ENCODE measurements around a stretch of chr17.

DNA sequence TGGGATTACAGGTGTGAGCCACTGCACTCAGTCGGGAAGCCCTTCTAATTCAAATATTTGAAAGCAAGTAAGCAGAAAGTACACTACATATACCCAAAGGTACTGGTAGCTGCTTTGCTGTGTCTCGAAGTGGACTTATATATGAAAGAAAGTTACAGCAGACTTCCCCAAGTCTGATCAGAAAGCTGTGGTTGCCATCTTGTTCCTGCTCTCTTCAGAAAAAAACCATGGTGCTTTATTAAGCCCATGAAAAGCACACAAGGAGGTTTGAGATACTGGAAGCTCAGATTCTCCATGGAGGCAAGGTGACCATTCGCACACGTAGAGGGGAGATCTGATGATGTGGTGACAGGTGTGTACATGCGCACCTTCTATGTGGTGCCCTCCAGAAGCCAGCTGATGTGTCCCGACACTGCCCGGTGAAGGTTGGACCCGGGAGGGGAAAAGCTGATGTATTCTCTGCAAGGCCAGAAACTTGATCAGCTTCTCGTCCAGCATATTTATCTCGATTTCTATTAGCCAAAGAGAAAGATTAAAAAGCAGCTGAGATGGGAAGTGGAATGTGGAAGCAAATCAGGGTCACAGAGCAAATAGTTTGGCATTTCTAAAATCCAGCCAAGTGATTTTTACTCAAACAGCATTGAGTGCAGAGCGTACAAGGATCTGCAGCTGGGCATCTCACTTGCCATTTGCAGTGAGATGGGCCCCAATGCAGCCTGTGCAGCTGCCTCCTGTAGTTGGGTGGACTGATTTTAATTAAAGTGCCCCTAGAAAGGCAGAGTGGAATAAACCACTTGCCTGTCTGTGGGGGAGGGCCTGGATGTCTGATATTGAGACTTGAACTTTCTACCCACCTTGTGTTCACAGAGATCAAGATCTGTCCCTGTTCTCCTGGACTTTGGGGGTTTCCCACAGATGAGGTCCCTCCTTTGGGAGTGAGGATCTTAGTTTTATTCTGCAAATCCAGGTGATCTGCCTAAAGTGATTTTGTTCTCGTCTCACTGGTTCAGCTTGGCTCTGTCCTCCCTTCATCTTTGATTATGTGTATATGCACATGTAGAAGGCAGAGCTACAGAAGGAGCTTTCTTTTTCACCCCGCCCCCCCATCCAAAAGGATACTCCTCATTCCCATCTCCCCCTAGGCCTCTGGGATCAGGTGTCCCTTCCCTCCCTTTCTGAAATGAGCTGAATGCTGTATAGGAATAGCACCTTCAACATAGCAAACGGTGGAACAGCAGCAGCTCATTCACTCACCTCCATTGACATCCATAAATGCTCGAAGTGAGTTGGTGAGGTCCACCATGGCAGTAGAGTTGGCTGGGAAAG lies 7.4 kb upstream of the DHRS13 start:
- PRO-cap, 2 experiments: no peak in any of the 2 experiments

DNA sequence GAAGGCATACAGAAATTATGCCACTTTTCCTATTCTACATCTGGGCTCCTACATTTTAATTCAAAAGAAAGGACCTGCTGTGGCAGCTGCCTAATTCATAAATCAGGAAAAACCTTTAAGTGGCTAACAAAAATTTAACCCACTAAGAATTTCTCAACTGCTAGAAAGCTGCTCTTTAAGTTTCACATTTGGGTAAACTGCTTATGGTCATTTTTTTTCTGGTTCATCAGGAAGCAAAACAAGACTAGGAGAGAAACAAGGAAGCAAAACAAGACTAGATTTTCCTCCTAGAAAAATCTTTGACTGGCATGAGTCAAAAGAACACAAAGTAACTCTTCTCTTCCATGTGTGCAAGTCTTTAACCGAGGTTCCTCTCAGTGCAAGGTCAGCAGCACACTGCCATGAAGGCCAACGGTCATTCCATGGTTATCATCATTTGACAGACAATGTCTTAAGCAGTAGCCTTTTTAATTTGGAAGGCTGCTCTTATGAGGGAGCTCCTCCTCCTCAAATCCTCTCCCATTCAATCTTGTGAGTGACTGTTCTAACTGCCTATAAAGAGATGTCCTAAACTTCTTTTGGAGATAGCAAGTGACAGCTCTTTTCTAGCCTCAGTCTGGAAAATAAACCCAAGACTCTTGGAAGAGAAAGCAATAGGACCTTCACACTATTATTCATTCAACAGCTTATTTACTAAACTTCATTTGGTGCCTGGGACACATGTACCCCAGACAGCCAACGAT lies 15.4 kb upstream of the DHRS13 start:
- PRO-cap, 2 experiments: no peak in any of the 2 experiments

GRCh38 chr17:29092226-29092678 lies 49.3 kb downstream of the PIPOX start:
- PRO-cap, 2 experiments: no peak in any of the 2 experiments

DNA sequence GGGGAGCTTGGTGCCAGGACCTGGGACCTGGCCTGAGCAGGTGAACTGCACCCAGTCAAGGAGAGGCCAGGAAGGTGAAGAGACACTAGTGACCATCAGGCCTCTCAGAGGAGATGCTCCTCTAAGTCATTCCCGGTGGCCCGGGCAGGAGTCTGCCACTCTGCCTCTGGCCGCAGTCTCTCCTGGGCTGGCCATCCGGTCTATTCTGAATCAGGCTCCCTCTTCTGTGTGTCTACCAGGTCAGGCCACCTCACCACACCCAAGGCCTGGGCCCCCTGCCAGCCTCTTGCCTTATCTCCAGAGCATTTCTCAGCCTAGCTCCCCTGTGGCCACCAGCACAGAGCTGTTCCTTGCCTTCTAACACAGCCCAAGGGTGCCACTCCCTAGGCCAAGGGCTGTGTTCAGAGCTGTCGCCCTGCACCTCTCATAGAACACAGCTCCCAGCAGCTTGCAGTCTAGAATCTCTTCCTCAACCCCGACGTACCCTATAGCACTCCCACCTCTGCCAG lies 55.3 kb downstream of the MYO18A start:
- PRO-cap, 2 experiments: no peak in any of the 2 experiments

GRCh38 chr17:29132963-29133927 lies 47.0 kb downstream of the MYO18A start:
- PRO-cap, 2 experiments: no peak in any of the 2 experiments

- PRO-cap, 2 experiments: no peak in any of the 2 experiments
Measured at GRCh38 chr17:29140632-29141895, 39.1 kb downstream of the MYO18A start.

DNA sequence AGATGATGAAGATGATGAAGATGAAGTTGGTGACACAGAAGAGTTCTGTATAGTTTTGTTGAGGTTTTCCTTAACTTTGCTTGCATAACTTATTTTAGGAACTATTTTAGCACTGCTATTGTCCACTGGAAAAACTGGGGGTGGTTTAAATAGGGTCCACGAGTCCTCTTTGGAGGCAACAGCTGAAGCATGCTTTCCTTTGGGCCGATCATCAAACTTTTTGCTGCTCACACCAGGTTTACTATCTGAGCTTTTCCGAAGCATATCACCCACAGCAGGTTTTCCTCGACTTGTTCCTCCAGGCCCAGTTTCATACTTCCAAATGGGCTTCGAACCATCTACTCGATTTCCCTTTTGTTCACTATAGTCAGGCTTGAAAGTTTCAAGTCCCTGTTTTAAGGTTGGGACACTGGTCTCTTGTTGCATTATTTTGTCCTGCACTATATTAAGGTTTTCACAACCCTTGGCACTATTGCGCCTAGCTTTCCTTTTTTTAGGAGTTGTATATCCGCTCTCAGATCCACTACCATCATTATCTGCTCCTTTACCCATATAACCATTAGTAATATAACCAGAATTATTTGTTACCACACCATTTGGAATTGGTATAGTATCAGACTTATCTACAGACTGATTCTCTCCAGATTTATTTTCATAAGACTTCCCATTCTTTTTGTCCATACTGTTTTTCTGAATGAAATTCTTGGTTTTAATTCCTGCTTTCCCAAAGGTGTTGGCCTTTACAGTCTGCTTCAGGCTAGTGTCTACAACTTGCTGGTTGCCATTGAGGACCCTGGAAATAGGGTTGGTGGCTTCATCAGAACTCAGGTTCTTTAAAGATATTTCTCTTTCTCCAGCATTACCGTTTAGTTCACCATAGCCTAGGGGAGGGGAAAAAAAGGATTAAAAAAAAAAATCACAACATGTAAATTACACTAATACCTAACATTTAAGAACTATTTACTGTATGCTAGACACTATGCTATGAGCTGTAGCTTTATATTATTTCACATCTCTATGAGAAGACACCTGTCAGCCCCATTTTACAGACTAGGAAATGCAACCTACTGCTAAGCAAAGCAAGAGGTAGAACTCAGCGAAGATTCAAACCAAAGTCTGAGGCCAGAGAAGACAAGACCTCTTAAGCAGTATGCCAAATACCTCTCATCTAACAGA lies 6.7 kb downstream of the NUFIP2 start:
- PRO-cap, 2 experiments: no peak in any of the 2 experiments

GRCh38 chr17:29379265-29379855 lies 10.8 kb upstream of the TAOK1 start:
- PRO-cap, 2 experiments: no peak in any of the 2 experiments

DNA sequence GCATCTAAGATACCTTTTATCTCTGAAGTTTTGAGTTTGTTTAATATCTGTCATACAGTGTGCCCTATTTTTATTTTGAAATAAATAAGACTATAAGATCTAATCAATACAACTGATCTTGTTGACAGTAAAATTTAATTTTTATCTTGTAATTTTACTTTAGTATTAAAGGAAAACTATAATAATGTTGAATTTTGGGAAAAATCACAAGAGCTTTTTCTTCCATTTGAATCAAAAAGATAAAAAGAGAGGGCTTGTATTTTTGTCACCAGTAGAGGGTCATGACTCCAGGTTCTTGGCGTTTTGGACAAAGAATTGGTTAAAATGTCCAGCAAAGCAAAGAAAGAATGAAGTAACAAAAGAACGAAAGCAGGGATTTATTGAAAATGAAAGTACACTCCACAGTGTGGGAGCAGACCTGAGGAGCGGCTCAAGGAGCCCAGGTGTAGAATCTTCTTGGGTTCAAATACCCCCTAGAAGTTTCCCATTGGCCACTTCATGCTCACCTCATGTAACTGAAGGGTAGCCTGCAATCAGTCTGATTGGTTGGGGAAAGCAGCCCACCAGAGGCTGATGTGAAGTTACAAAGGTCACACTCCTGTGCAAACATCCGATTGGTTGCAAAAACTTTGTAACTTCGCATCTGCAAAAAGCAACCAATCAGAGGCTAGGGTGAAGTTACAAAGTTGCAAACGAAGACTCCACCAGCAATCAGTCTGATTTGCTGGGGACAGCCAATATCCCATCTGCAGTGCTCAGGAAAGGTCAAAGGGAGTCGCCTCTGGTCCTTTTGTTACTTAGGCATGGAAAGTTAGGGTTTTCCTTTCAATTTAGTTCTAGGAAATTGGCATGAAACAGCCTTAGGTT lies 39.9 kb downstream of the TAOK1 start:
- PRO-cap, 2 experiments: no peak in any of the 2 experiments

- PRO-cap, 2 experiments: no peak in any of the 2 experiments
Measured at GRCh38 chr17:29434034-29434657, 44.0 kb downstream of the TAOK1 start.

GRCh38 chr17:29569315-29569608 lies 761 bp downstream of the TP53I13 start:
- PRO-cap, 2 experiments: no peak in any of the 2 experiments

DNA sequence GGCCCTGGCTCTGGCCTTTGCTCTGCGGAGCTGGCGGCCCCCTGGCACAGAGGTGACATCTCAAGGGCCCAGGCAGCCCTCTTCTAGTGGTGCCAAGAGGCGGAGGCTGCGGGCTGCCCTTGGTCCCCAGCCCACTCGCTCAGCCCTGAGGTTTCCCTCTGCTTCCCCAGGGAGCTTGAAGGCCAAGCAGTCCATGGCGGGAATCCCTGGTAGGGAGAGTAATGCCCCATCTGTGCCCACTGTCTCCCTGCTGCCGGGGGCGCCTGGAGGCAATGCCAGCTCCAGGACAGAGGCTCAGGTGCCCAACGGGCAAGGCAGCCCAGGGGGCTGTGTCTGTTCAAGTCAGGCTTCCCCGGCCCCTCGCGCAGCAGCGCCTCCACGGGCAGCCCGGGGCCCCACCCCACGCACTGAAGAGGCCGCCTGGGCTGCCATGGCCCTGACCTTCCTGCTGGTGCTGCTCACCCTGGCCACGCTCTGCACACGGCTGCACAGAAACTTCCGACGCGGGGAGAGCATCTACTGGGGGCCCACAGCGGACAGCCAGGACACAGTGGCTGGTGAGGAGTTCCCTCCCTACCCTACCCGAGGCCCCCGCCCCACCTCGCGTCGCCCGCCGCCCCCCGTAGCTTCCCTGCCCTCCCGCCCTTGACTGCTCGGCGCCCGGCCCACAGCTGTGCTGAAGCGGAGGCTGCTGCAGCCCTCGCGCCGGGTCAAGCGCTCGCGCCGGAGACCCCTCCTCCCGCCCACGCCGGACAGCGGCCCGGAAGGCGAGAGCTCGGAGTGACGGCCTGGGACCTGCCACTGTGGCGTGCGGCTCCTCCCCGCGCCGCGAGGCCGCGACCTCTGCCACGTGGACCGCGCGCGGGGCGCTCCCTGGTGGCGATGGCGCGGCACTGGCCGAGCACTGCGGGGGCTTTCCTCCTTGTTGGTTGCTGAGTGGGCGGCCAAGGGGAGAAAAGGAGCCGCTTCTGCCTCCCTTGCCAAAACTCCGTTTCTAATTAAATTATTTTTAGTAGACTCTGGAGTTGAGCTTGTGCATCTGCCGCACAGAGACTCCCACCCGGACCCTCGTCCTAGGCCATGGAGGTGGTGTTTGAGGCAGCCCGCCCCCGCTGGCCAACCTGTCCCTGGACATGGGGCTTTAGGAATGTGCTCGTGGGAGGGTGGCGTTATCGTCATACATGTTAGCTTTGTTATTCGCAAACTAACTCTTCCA lies 4.0 kb downstream of the TP53I13 start:
- PRO-cap, 2 experiments: no peak in any of the 2 experiments

DNA sequence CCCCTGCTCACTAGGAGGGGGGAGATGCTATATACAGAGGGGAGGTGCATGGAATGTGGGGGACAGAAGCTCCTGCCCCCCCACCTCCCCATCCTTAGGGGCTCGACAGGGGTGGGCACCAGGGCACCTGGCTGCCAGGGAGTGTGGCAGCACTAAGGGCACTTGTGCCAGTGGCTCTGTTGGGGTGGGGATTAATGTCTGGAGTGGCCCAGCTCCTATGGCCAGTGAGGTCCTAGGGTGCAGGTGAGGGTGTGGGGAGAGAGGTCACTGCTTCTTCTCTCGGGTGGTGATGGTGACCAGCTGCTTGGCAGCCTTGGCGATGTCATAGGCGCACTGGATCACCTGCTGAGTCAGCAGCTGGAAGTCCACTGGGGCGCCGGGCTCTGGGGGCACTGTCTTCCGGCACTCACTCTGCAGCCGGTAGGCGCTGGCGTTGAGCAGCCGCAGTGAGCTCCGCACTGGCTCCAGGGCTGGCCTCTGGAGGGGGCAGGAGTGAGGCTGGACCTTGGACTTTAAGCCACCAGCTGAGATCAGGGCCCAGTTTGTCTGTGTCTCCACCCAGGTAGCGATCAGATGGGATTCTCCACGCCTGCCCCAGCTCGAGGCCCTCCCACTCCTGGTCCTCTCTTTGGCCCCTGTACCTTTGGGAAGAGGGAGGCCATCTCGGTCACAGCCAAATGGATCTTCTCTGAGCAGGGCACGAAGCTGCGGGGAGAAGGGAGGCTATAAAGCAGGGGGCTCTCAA lies 6.1 kb downstream of the TP53I13 start:
- PRO-cap, 2 experiments: no peak in any of the 2 experiments

DNA sequence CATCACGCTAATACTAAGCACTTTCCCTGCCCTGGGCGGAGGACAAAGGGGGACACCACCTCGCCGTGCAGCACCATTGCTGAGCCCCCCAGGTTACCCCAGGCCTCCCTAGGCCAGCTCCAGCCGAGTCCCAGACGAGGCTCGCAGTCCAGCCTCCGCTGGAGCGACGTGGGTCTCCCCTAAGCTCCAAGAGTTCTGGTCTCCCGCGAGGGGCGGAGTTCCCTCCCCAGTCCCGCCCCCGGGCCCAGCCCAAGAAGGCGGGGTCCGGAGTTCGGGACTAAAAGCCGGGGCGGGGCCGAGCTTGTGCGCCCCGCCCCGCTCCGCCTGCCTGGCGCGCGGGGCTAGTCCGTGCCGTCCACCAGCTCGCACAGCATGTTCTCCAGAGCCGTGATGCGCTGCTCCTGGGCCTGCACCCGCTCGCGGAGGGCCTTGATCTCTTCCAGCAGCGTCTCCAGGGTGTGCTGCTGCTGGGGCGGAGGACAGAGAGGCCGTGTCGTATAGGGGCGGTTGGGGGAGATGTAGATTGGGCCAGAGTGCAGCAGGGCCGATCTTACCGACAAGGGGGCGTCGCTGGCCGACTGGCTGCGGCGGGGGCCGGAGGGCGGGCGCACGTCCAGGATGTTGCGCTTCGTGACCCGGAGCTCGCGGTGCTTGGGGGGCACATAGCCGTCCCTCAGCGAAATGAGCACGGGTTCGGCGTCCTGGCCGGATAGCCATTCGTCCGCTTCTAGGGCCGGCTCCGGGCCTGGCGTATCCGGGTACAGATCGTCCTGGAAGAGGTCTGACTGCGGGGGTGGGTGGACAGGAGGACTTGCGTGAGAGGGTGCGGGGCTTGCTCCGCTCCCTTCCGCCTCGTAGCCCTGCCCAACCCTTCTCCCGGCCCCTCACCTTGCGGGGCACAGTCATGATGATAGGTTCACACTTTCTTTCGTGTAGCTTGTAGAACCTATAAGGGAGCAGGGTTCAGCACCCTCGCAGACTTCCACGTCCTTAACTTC lies 7.0 kb downstream of the CORO6 start:
- PRO-cap, 2 experiments: peak in 2 of 2 experiments; most common plus-strand start position 373 of the sequence (in 2); most common minus-strand start position 197 of the sequence (in 2)

GRCh38 chr17:29617861-29618627 lies 4.7 kb downstream of the CORO6 start:
- PRO-cap, 2 experiments: peak in 2 of 2 experiments; most common minus-strand start chr17:29618095 (in 2)

DNA sequence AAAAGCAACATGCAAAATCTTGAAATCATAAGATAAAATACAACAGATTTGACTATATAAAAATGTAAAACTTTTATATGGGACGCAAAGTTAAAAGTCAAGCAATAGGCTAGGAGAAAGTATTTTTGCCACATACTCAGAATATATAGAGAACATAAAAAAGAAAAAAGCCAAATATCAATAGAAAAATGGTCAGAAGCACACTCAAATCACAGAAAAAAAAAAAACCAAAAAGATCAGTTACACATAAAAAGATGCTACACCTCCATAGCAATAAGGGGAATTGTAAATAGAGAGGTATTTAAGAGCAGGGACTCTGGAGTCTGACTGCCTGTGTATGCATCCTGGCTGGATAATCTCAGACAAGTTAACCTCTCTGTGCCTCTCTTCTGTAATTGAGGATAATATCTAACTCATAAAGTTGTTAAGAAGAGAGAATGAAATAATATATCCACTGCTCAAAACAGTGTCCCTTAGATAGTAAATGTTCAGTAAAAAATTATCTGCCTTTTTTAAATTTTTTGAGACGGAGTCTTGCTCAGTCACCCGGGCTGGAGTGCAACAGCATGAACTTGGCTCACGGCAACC lies 130.0 kb upstream of the CORO6 start:
- PRO-cap, 2 experiments: no peak in any of the 2 experiments

DNA sequence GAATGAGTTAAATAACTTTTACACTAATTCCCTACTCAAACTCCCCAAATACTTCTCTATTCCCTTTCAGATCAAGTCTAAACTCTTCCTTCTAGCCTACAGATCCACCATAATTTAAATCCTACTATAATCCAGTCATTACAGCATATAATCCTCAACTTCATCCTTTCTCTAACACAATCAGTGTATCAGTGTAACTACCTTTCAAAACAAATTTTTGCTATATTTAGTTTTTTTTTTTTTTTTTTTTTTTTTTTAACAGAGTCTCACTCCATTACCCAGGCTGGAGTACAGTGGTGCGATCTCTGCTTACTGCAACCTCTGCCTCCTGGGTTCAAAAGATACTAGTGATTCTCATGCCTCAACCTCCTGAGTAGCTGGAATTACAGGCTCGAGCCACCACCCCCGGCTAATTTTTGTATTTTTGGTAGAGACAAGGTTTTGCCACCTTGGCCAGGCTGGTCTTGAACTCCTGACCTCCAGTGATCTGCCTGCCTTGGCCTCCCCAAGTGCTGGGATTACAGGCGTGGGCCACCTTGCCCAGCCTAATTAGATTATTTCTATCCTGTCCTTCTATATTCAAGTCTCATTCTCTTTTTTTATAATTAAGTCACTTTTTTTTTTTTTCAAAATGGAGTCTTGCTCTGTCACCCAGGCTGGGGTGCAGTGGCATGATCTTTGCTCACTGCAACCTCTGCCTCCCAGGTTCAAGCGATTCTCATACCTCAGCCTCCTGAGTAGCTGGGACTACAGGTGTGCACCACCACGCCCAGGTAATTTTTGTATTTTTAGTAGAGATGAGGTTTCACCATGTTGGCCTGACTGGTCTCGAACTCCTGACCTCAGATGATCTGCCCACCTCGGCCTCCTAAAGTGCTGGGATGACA lies 147.4 kb upstream of the CORO6 start:
- PRO-cap, 2 experiments: no peak in any of the 2 experiments

DNA sequence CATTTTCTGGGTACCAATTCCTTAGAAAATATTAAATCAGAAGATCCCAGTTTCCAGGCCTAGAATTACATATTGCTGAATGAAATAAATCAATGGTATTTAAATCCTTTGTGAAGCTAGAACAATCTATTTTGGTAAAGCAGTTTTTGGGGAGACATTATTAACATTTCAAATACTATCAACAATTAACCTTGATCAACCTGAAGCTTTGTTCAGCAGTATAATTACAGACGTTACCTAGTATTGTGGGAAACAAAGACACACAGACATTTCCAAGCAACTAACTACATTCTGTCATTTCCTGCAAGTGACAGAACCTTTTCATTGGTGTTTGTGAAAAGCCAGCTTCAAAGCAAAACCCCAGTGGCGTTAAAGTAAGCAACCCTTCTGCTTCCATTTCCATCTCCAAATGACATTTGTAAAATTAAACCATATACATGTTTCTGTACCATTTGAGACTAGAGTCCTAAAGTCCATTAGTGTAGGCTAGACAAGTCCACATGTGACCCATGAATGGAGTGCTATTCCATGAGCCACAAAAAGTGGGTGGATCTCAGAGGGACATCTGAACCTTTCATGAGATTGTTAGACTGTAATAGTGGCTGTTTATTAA lies 101.4 kb downstream of the SSH2 start:
- PRO-cap, 2 experiments: no peak in any of the 2 experiments

- PRO-cap, 2 experiments: no peak in any of the 2 experiments
Measured at GRCh38 chr17:29884475-29885071, 45.5 kb downstream of the SSH2 start.

DNA sequence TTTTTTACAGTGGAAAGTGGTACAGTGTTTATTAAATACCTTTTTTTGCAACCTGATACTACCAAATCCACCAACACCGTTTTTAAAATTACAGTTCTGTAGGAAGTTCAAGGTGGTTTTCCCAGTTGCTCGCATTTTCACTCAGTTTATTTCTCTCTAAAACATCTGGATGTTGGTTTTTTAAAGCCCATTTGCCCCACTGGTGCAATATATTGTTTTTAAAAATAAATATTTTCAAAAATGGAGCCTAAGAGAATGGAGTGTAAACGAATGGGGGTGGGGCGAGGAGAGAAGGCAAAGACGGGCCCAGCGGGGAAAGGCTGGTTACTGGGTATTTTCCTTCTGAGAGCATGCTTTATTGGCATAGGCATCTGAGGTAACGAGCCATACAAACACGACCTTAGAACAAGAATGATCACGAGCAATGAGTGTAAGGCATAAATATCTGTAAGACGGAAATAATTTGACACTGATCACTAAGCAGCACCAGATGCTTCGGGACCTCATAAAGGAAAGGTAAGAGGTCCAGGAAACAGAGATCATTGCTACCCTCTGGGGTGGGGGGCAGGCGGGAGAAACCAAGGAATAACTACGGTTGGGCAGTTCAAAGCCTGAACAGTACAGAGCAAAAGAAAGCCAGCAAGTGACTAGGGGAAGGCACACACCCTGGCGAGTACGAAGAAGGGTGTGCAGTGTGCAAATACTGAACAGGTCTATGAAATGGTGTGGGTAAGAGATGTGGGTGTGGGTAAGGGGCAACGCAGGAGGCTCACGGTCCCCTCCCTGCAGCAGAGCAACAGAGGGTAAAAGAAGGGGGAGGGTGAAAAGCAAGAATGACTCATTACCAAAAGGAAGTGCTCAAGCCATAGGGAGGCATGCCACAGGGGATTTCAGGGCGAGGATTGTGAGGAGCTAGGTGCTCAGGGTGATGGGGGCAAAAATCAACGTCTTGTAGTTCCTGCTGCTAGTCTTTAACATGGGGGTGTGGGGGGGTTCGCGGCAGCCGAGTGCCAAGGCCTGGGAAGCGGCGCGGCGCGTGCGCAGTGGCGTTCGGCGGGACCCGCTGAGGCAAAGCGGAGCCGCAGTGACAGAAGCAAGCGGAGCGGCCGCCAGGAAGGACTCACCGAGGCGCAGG lies 847 bp downstream of the SSH2 start:
- PRO-cap, 2 experiments: peak in 2 of 2 experiments; most common plus-strand start position 889 of the sequence (in 1); most common minus-strand start position 1,009 of the sequence (in 1)